Mammary microvascular endothelial cell (primary cell): ENCODE data around the genes ENKUR, MYO3A and RAB18.

DNA sequence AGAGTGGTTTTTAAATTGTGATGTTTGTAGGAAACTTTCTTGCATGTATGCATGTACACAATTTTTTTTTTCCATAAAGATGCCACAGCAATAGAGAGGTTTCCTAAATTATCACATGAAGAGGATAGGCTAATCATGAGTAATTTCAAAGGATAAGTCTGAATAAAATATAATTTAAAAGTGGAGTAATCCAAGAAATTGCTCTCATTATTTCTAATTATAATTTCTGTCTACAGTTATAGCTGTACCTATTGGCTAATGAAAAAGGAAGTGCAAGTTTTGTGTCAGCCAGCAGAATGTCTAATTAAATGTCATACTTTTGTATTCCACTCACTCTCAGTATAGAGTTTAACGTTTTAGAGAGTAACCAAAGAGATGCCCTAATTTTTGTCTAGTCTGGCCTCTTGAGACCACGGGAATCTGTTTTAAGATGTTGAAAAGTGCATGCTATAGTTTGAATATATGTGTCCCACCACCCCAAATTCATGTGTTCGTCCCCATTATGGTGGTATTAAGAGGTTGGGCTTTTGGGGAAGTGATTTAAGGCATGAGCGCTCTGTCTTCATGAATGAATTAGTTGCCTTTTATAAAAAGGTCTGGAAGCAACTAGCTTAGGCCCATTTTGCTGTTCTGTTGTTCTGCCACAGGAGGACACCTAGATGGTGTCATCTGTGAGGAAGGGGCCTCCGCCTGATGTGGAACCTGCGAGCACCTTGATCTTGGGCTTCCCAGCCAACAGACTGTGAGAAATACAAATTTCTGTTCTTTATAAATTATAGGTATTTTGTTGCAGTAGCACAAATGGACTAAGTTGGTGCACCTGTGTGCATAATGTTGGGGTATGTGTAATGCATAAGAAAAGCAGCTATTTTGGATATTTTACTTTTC, 3.6 kb downstream of the OTUD1 start:
- RAMPAGE, long total RNA = no peak

DNA sequence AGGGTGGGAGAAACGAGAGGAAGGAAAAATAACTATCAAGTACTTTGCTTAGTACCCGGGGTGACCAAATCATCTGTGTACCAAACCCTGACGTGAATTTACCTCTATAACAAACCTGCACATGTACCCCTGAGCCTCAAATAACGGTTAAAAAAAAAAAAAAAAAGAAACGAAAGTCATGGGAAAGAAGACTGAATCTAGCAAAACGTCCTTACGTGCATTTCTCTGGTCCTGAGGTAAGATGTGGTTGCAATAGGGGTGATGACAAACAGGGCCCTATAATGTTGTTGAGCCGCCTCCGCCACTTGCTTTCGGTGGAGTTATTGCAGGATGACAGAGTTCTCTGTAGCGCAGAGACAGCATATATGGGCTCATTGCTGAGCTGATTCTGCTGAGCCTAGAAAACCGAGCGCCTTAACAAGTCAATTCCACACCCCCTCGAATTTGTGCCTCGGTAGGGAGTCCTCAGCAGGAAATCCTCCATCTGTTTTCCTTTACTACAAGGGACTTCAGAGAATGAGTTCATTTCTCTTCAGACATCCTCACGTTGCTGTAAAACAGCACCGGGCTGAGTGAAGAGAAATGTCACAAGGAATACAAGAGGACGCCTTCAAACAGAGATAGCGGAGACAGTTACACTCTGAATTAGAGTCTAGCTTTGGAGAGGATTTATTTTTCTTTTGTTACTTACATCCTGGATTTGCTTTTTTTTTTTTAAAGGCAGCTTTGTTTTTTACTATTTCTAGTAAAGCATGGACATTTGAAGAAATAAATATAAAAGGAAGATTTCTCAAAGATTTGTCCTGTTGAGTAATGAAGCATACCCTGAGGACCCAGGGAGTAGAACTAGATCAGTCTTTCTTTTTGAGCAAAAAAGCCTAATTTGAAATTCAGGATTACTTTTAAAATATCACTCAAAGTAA, 90.7 kb upstream of the KIAA1217 start:
- RAMPAGE, long total RNA = start-site peak on the plus strand centred at position 525 of the sequence, 58 bp wide, 19 and 12 reads in 2 replicates

DNA sequence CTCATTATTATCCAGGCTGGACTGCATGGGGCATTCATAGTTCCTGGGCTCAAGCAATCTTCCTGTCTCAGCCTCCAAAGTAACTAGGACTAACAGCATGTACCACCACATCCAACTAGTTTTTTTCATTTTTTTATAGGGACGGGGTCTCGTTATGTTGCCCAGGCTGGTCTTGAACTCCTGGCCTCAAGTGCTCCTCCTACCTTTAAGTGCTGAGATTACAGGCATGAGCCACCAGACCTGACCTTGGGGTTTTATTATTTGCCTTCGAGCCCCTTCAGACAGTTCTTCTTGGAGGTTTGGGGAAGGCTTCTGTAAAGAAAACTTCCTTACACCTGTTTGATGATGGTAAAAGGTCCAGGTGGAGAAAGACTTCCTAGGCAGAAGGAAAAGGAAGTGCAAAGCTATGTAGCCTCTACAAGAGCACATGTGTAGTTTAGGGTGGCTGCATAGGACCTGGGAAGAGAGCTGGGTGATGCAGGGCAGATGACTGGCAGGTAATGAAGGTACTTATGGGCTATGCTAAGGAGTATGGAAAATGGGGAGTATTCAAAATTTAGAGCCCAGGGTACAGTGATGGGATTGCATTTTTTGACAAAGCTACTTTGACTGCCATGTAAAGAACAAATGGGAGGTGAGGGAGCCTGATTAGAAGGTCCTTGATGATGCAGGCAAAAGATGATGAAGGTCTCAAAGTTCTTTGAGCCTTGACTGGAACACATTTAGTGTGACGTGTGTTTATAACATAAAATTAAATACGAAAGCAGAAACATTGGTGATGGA, 95.6 kb downstream of the KIAA1217 start:
- RAMPAGE, long total RNA = no peak

DNA sequence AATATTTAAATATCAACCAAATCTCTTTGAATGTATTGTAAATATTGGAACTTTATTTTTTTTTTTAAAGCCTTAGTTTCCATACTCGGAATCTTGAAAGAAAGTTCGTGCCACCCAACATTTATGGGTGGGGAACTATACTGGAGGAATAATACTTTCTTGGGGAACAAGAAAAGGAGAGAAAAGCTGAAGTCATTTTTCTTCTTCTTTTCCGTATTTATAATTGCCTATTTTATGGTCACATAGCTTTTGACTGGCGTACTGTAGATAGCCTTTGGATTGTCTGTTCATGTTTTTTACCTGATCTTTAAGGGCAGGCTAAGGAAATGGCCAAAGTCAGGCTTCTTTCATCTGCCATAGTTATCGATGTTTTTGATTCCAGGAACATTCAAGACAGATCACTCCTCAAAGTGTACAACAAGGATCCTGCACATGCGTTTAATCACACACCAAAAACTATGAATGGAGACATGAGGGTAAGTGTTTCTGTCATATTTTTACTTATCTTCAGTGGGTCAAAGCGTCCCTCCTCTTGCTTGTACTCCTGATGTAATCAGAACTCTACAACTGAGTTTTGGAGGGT, 229.2 kb downstream of the KIAA1217 start:
- RAMPAGE, long total RNA = no peak

GRCh38 chr10:24709757-24710534, 13.7 kb downstream of the ARHGAP21 start:
- RAMPAGE, long total RNA = no peak

DNA sequence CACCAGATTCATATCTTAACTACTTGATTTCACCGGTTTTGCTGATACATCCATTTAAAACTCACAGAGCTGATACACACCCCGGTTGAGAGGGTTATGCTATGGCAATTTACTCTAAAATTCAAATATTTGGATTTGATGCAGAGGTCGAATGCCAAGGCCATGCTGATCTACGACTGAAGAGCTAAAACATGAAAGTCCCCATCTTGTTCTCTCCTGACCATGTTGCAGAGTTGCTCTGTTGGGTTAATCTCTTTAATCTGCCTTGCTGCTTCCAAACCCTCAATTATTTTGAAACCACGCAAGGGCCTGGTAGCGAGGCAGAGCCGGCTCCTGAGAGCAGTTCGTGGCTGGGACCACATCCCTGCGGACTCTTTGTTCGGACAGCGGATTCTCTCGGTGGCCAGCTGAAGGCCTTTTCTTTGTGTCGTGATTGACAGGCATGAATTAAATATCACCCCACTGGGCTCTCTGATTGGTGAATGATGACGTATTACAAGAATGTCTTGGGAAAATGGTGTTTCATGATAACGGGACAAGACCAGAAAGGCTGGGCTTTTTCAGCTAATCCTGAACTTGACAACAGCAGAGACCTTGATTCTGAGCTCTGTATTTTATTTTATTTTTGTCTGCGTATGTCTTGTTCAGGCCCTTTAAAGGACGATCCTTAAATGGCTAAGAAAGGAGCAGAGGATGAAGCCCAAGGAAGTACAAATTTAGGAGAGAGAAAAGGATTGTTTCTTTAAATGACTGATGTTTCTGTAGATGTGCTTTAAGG, 66.9 kb upstream of the ARHGAP21 start:
- RAMPAGE, long total RNA = no peak

DNA sequence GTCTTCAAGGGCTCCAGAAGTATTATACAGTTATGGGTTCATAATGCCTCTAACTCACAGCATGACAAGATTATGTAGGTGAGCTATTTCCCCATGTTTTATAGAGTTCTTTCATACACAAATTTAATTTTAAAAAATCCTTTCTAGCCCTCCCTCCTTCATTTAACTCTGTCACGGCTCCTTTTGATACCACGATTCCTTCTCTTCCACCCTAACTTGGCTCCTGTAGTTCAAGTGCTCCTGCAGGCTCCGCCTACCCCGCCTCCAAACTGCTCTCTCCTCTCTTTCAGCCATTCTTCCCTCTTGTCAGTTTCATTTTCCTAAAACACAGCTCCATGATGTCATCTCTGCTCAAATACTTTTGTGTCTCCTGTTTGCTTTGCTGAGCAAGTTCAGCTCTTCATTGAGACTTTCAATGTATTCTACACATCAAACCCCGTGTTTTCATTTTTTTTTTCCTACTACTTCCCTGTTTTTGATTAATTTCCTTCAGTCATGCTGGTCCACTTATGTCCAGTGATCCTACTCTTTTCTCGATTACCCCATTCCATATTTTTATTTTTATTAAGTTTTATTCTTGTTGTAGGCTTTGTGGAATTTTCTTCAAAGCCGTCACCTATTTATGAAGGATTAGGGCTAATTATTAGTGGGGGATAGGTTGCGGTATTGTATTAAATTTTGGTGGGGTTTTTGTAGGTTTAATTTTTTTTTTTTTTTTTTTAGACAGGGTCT, 85.1 kb downstream of the PRTFDC1 start:
- RAMPAGE, long total RNA = no peak

DNA sequence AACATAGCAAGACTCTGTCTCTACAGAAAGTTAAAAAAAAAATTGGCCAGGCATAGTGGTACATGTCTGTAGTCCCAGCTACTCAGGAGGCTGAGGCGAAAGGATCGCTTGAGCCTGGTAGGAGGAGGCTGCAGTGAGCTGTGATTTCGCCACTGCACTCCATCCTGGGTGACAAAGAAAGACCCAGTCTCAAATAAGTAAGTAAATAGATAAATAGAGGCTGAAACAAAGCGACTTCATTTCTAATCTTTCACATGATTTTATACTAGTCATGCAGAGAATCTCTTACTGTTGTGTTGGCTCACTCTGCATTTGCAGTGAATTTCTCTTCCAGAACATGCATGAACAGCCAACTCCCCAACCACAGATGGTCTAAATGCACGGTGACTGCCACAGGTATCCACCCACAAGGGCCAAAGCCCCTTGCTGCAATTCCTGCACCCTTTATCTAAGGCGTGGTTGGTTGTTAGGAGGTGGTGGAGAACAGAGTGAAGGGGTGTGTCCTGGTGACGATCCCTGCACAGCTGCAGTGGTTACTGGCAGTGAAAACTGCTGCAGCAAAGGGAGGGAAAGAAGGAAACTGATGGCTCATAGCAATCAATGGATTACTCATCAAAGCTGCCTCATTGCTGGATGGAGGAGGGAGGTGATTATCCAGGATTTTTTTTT, 50.7 kb downstream of the PRTFDC1 start:
- RAMPAGE, long total RNA = no peak

DNA sequence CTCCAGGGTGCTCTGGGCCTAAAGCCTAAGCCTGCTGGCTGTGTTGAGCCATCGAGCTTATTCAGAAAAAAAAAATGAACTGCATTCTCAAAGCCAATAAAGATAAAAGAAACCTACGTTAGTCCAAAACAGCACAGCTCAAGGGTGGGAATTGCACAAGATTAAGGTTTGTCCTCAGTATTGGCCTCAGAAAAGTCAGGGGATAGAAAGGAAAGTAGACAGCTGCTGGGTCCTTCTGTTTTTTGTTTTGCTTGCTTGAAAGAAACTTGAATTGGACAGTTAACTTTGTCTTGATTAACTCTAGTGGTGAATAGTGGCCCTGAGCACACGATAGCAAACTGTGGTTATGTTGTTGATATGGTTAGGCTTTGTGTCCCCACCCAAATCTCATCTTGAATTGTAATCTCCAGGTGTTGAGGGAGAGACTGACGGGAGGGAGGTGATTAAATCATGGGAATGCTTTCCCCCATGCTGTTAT, 22.7 kb upstream of the PRTFDC1 start:
- RAMPAGE, long total RNA = no peak

- RAMPAGE, long total RNA = start-site peak on the plus strand at chr10:25016602-25016668, 24 and 11 reads in 2 replicates
Measured at GRCh38 chr10:25015838-25016807, at the start of gene ENKUR. Gene ENKUR (minus strand): TSS chr10:25016158.

DNA sequence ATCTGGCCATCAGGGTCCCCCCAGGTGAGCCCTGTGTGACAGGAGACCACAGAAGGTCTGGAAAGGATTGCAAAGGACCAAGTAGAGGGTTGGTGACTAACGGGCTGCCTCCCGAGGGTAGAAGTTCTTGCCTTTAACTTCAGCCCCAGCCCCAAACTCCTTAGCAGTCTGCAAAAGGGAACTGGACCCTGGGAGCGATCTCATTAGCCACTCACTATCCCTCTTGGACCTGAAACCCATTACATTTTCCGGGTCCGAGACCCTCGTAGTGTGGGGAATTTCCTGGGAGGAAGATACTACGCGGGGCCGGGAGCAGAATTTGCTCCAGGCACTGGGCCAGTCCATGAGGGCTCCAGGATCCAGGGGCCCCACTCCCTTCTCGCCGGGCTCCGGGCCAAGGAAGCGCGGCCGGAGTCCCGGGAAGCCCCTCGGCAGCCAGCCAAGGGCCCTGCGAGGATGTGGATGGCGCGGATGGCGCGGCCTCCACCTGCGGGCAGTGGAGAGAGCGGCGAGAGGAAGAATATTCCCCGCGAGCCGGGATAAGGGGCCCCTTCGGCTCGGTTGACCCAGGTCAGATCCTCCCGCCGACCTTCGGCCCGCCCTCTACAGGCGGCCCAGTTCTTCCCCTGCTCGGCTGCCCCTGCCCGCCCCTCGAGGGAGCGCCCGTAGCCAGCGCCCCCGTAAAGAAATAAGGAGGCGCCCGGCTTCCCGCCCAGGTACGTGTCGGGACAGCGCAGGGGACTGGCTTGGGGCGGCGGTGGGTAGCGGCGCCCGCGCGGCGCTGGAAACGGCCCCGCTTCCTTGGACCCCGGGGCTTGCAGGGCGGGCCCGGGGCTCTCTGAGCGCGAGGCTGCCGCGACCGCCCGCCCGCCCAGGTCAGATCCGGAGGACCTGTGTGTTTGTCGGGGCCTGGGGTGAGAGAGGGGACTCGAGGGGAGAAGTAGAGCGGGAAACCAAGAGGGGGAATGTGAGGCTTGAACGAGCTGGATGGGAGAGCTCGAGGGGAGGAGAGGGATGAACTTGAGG, at the start of gene MYO3A:
MYO3A (plus strand) TSS at position 617 of the 1,026 bp plus-strand sequence.
- RAMPAGE, long total RNA = no peak

- RAMPAGE, long total RNA = no peak
Measured at GRCh38 chr10:26480923-26481439, 42.8 kb downstream of the APBB1IP start.

DNA sequence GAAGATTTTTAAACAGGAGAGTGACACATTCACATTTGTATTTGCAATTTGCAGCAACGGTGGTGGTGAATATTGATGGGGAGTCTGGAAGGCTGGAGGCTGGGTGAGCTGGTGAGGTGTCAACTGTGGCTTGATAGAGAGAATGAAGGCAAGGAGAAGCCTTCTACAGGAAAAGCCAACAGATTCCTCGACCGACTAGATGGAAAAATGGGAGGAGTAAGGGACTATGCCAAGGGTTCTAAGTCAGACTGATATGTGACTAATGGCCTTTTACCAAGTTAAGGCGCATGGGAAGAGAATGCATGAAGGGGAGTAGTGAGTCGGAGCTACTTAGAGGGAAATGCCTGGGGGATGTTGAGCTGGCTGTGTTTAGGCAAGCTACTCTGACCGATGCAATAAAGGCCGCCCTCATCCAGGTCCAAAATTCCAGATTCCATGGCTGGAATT, 48.1 kb downstream of the APBB1IP start:
- RAMPAGE, long total RNA = no peak

GRCh38 chr10:26571592-26571987, 125.9 kb upstream of the PDSS1 start:
- RAMPAGE, long total RNA = no peak

DNA sequence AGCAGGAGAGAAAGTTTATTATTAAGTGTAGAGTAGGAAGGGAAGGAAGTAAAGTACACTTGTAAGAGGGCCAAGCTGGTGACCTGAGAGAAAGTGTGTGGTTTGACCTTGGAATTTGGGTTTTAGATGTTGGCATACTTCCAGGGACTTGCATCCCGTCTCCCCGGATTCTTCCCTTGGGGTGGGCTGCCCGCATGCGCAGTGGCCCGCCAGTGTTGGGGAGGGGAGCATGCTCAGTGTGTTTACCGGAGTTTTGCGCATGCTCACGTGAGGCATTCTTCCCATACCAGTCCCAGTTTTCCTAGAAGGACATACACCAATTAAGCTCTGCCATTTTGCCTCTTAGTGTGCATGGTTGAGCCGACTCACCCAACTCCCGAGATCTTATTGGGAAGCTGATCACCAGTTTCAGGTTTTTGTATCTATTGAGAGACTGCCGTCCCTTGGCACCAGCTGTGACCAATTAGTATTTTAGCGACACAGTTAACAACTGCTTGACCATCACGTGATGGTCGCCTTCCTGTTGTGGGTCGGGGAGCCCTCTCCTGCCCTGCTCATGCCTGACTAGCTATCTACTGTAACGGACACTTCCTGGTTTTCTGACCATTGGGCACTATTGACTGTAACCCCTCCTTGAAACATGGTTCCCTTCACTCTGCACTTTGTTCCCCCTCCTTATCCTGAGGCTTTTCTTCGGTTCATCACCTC, 9.6 kb downstream of the PDSS1 start:
- RAMPAGE, long total RNA = no peak

DNA sequence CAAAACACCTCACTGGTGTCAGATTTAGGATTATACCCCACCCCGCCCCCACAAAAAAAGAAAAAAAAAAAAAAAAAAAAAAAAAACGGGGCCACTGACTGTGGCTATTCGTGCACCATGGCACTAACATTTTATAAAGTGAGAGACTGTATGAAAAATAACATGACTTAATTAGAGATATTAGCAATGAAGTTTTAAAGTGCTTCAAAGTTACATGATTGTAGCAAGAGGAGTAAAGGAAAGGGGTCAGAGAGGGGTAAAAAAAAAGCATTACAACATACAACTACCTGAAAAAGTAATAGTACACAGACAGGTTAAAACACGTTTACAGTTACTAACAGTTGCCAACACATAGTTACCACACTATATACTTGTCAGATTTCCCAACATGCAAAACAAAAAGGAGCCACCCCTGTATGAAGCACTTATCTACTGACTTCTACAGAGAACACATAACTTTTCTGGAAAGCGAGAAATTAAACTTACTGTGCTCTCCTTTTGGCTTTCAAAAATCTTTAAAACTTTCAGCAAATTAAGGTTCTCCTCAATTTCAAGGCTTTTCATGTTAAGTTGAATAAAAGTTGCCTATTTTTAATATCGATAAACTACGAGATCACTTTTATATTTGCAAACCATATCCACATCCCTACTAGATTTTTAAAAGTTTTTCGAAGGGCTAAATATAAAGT, 2.1 kb downstream of the ABI1 start:
- RAMPAGE, long total RNA = no peak

DNA sequence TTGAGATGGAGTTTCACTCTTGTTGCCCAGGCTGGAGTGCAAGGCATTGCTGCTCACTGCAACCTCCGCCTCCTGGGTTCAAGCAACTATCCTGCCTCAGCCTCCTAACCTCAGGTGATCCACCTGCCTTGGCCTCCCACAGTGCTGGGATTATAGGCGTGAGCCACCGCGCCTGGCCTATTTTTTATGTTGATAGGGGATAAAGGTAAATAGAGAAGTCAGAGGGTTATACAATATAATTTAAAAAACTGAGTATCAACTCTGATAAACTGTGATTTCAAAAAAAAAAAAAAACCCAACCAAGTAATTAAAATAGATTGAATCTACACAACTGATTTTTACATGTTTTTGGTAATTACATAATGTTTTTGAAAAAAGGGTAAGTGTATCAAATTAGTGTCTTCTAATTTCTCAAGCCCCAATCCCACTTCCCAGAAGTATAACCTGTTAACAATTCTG, 17.4 kb downstream of the YME1L1 start:
- RAMPAGE, long total RNA = no peak

DNA sequence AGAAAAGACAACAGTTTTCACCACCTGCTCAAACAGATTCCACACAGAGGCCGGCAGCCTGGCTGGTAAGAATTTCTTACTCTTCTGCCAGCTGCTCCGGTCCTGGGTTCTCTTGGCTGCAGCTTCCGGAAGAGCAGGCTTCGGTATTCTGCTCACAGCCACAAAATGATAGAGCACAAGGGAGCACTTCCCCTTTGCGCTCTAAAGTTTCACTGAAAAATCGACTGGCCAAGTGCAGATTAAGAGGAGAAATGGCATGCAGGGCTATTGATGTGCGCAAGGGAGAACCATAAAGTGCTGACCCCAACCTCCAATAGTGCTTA, 114.1 kb upstream of the ACBD5 start:
- RAMPAGE, long total RNA = no peak

- RAMPAGE, long total RNA = start-site peak on the plus strand at chr10:27504245-27504351, 3,535 and 1,217 reads in 2 replicates
Measured at GRCh38 chr10:27503757-27504889, at the start of gene RAB18. Gene RAB18 (plus strand): TSS chr10:27504304.

DNA sequence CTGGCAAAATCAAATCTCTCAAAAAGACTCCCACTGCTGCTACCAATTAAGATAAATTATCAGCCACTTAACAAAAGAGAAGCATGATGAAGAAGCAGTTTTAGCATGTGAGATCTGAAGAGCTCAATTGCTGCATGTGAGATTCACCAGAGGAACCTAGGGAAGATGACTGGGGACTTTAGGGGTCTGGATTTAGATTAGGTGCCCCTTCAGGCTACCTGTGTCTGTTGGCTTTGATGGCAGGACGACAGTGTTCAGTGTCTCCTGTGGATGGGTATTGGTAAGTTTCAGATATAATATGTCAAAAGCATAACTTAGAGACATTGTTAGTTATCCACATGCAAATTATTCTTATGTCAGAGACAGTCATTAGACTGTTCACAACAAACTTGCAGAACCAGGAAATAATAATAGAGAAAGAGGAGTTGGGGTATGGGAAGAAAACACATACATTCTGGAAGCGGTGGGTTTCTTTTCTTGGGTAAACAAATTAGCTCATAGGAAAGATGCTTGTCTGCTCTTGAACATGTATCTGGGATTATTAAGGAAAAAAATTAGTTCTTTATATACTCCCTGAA, 20.7 kb downstream of the RAB18 start:
- RAMPAGE, long total RNA = no peak